B cell (primary cell): ENCODE data around the genes PMM1, DESI1, SNU13, MEI1 and SMDT1.

GRCh38 chr22:41560042-41560678 is 650 bp upstream of the CSDC2 start:
- PRO-cap: no peak
- CAGE, long polyA plus RNA: no peak

DNA sequence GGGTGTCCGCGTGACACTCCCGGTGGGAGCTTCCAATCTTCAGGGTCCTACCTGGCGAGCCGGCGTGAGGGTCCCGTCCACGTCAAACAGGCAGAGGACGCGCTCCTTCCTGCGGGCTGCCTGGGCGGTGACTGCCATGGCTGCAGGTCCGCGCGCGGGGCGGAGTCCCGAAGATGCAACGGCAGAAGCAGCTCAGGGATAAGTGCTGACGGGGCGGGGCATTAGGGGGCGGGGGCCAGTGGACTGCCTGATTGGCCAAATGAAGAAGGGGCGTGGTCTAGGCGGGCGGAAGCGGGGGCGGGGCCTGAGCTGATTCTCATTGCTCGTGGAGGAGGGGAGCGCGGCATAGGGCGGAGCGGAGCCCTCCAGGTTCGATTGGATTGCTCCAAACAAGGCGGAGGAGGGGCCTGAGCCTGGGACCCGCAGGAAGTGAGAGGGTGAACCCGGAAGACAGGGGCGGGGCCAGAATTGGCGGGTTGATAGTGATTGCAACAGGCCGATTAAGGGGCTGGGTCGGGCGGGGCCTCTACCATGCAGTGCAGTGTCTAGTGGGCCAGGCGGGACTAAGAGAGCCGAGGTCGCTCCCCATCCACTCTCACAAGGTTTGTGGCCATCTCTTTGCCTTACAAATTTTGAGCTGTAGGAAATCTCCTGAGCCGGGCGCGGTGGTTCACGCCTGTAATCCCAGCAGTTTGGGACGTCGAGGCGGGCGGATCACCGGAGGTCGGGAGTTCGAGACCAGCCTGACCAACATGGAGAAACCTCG is at the start of gene PMM1:
PMM1 (minus strand) TSS at position 173 of the 766 bp plus-strand sequence.
- PRO-cap: bidirectional peak, plus-strand start at position 566 of the sequence, minus-strand start at position 172 of the sequence
- CAGE, long polyA plus RNA: no peak

- PRO-cap: bidirectional peak, plus-strand start at chr22:41621306, minus-strand start at chr22:41621029
- CAGE, long polyA plus RNA: no peak
Observed at GRCh38 chr22:41620595-41621123, at the start of gene DESI1. DESI1 (minus strand) TSS chr22:41621043.

- PRO-cap: bidirectional peak, plus-strand start at chr22:41688973, minus-strand start at chr22:41688825
- CAGE, long polyA plus RNA: start-site peak on the minus strand at chr22:41688814-41688863, 2,656 and 3,212 reads in 2 replicates
Observed at GRCh38 chr22:41688750-41689092, at the start of gene SNU13. SNU13 (minus strand) TSS chr22:41688867.

GRCh38 chr22:41699070-41699978 is at the start of gene MEI1:
MEI1 (plus strand) TSS chr22:41699503.
- PRO-cap: no peak
- CAGE, long polyA plus RNA: no peak

DNA sequence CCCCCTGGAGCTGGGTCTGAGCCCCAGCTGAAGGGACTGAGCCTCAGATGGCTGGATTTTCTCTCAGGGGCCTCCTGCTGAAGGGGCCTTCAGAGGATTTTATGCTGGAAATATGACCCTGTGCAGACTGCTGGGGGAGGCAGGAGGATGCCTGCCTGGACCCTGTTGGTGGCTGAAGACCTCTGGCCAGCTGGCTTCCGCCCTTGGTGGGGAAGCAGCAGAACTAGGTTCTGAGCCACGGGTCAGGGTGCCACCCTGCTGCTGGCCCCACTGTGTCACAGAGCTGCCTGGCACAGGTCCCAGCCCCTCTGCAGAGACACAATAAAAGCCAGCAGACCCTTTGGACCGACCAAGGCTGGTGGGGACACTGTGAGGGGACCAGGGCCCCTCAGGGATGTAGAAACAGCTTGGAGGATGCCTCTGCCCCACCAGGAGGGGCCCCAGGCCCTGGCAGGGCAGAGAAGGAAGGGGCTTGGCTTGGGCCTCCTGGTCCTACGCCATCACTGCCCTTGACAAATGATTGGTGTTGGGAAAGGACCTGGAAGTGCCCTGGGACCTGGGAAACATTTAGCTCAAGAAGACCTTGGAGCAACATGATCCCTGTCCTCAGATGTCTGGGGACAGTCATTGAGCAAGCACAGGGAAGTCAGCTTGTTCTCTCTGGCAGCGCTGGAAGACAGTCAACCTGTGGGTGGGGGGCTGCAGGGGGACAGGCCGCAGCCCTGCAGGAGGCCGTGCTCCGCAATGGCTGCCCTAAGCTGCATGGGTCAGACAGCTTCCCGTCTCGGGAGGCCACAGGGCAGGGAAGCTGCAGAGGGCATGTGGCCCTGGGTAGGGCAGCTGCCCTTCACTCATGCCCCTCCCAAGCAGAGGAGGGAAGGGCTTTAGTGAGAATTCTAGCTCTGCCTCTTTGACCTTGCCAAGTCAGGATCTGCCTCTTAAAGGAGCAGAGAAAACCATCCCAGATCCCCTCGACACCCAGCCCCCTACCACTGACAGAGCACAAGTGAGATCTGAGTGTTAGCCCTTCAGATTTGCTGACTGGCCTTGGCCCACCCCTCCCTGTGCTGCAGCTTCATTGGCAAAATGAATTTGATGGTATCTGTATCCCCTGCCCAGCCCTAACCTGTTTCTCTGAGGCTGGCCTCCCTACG is 6.6 kb upstream of the SREBF2 start:
- PRO-cap: no peak
- CAGE, long polyA plus RNA: no peak

GRCh38 chr22:41838505-41839530 is 5.9 kb downstream of the SREBF2 start:
- PRO-cap: no peak
- CAGE, long polyA plus RNA: no peak

- PRO-cap: no peak
- CAGE, long polyA plus RNA: no peak
Observed at GRCh38 chr22:41943607-41944158, 3.3 kb downstream of the CENPM start.

DNA sequence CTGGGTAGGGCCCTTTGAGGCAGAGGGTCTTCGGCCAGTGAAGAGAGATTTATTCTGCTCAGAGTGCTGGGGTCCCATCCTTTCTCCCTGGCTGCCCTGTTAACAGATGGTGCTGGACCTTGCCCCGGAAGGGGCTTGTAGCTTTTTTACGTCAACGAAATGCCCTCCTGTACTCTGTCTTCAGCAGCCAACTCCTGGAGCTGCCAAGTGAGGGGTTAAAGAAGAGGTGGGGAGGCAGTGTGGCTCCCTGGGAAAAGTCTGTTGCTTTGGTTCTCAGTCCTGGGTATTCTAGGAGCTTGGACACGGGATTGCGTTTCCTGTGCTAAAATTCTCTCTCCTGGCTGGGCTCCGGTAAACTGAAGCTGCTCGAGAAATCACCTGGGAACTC is 885 bp upstream of the SMDT1 start:
- PRO-cap: no peak
- CAGE, long polyA plus RNA: no peak

DNA sequence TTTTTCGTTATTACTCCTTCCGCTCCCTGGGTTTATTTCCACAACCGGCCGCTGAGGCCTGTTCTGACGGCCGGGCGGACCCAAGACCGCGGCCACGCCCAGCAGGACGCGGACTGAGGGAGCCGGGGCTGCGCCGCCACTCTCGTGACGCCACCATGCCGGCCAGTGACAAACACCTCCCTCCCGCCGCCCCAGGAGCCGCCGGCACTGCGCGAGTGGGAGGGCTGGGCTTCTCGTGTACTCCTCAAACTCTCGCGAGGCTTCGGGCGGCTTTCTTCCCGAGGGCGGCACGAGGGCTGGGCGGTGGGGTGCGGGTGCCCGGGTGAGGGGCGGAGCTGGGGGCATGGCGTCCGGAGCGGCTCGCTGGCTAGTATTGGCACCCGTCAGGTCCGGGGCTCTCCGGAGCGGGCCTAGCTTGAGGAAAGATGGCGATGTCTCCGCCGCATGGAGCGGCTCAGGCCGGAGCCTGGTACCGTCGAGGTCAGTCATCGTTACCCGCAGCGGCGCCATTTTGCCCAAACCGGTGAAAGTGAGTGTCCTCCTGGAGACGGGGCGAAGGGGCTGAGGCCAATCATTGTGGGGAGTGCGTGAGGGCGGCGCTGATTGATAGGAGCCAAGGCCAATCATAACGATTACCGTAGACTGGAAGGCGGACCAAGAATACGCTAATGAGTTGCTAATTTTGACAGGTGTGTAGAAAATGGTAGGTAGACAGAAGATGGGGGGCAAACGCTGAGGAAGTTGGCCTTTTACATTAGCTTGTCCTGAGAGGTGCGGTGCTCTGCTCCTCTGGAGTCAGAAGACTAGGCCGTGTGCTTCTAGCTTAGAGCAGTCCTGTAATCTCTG is at the start of gene SMDT1:
SMDT1 (plus strand) TSS at position 275 of the 846 bp plus-strand sequence.
- PRO-cap: bidirectional peak, plus-strand start at position 275 of the sequence, minus-strand start at position 167 of the sequence; bidirectional peak, plus-strand start at position 696 of the sequence, minus-strand start at position 513 of the sequence
- CAGE, long polyA plus RNA: start-site peak on the plus strand centred at position 291 of the sequence, 35 bp wide, 353 and 122 reads in 2 replicates

DNA sequence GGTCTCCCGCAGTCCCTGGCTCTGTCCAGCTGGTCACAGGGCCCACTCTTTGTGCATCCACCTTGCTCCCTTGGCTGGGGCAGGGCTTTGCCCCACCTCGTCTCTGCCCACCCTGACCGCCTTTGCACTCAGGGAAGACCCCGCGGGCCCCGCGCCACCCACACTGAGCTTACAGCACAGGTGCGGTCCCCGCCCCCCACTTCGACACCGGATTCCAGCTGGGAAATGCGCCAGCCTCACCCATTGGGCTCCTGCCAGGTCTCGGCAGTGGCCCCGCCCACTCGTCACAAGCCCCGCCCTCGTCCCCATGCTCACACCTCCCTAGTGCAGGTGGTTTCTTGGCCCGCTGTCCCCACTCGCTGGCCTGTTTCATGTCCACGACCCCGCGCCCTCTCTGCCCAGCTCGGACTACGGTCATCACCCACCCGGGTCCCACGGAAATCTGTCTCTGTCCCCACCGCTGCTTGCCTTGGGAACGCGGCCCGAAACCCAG is 1.3 kb downstream of the CYP2D6 start:
- PRO-cap: no peak
- CAGE, long polyA plus RNA: no peak

- PRO-cap: no peak
- CAGE, long polyA plus RNA: no peak
Observed at GRCh38 chr22:42289915-42290383, 19.5 kb upstream of the TCF20 start.

GRCh38 chr22:42293125-42293341 is 22.6 kb upstream of the TCF20 start:
- PRO-cap: no peak
- CAGE, long polyA plus RNA: no peak

- PRO-cap: no peak
- CAGE, long polyA plus RNA: no peak
Observed at GRCh38 chr22:42315243-42315788, 44.9 kb upstream of the TCF20 start.

GRCh38 chr22:42440059-42440561 is 7.9 kb upstream of the NFAM1 start:
- PRO-cap: no peak
- CAGE, long polyA plus RNA: no peak

- PRO-cap: no peak
- CAGE, long polyA plus RNA: no peak
Observed at GRCh38 chr22:42717171-42717740, 3.4 kb downstream of the A4GALT start.

DNA sequence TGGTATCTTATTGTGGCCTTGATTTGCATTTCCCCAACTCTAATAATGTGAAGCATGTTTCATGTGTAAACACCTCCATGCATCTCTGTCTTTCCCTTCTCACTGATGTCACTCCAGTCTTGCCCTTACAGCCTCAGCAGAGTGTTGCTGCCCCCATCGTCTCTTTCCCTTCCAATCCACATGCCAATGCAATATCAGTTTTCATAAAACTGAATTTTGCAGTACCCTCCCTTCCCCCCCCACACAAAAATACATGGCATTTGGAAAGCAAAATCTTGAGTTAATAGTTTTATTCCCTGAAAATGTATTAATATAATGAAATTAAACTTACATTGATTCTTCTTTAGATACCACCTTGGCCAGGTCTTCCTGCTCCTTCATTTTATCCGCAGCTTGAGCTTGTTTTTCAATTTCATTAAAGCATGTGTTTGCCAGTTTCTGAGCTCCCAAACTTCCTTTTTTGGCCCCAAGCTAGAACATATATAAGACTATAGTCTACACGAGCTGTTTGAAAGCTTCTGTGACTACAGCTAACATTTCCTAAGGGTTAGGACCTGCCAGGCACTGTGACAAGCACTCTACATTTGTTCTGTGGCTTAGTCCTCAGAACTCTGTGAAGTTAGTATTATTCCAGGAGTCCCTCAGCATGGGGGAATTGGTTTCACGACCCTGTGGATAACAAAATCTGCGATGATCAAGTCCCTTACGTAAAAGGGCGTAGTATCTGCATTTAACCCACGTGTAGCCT is 35.0 kb downstream of the ARFGAP3 start:
- PRO-cap: no peak
- CAGE, long polyA plus RNA: no peak

GRCh38 chr22:42947611-42948017 is 67.3 kb downstream of the PACSIN2 start:
- PRO-cap: no peak
- CAGE, long polyA plus RNA: no peak

- PRO-cap: no peak
- CAGE, long polyA plus RNA: no peak
Observed at GRCh38 chr22:42994822-42995680, 19.9 kb downstream of the PACSIN2 start.

DNA sequence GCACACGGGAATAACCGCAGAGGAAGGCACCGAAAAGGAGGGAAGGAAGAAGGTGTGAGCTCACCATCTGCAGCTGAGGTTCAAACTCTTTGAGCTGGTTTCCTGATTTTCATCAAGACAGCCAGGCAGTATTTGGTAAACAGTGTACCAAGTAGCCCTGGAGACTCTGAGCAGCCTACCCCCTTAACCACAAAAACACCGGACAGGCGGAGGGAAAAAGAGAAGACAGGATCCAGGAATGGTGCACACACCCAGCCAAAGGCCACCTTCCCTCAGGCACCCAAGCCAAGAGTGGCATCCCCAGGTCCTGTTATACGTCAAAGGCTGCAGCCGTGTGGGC is 1.3 kb downstream of the PACSIN2 start:
- PRO-cap: no peak
- CAGE, long polyA plus RNA: no peak